HTERT-HM (cell line): Measurements from ENCODE around the genes PRELID2 and TCERG1.

GRCh38 chr5:143433559-143434399 is 30.3 kb upstream of the NR3C1 start:
- RRBS = no CpG with 5 or more reads among the region's 6 CpGs

GRCh38 chr5:143434424-143434996 is 31.0 kb upstream of the NR3C1 start:
- RRBS = no CpG with 5 or more reads among the region's 6 CpGs

- RRBS = no CpG with 5 or more reads among the region's 2 CpGs
Observed at GRCh38 chr5:145218180-145218438, 617.0 kb downstream of the PRELID2 start.

GRCh38 chr5:145646047-145647063 is 188.8 kb downstream of the PRELID2 start:
- RRBS = no CpG with 5 or more reads among the region's 13 CpGs

DNA sequence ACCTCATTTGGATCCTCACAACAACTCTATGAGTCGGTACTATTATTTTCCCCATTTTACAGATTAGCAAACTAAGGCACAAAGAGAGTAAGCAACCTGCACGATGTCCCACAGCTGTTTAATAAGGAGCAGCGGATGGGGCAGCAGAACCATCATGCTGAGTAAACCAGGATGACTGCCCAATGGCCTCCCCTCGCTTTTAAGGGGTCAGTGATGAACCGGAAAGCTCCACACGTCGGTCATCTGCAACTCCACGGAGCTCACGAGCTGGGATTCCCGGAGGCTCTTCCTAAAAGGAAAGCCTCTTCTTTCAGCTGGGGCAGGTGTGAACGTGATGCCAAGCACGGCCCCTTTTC is 520 bp downstream of the PRELID2 start:
- RRBS = 2% methylated on average over 6 of the region's 12 CpGs

DNA sequence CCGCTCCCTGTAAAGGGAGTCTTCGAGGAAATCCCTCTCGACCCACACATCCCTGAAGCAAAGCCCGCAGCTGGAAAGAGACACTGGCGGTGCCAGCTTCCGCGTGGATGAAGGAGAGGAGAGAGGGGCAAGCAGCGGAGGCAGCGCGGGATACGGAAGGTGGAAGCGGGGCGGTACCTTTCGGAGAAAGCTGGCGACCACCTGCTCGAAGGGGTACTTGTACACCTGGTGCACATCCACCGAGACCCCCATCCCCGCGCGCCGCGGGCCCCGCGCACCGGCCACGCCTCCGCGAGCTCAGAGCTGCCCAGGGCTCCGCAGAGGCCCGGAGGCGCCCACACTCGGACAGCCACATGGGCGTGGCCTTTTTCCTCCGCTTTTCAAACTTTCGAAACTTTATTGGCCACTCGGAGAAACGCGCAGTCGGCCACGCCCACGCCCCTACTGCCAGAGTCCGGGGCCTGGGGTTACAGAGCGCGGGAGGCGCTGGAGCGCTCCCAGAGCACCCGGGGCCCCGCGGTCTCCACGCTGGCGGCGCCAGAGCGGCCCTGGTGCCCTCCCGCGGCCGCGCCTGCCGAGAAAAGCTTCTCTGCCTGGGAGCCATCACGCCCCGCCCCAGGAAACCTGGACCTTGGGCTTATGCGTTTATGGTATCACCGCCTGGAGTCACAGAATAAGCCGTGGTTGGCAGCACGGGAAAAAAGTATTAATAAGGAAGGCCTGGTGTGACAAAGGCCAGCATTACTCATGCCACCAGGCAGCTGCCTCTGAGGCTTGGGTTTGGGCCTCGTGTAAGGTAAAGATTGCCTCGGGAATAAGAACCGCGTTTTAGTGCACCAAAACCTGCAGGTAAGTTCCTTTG is at the start of gene PRELID2:
Gene PRELID2 (minus strand): TSS at position 343 of the 862 bp plus-strand sequence.
- RRBS = 2% methylated on average over 12 of the region's 68 CpGs

GRCh38 chr5:145854506-145855291 is 18.1 kb downstream of the GRXCR2 start:
- RRBS = no CpG with 5 or more reads among the region's 3 CpGs

DNA sequence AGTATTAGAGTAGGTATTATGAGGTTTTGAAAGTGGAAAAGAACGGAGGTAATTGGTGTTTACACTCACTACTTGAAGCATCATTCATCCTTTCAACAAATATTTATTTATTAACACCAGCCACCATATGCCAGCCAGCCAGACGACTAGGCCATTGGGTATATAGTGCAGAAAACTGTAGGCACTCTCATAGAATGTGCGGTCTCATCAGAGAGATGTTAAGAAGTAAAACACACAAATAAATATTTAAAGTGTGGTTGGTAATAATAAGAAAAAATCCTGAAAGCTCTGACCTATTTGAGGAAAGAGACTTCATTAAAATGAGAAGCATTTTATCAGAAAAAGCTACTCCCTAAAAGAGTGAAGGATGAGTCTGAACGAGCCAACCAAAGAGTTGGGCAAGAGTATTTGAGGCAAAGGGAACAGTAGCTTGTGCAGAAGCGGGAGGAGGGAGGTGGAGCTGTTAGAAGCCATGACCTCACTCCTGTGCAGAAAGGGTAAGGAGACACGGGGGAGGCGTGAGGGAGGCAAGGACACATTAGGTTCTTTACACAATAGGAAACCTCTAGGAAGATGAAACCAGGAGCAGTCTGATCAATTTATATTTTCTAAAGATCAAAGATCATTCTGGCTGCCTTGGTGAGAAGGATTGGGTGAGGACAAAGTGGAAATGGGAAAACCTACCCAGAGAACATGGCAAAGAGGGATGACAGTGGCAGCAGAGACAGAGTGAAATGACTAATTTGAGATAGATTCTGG is 29.4 kb downstream of the SH3RF2 start:
- RRBS = no CpG with 5 or more reads among the region's 7 CpGs

DNA sequence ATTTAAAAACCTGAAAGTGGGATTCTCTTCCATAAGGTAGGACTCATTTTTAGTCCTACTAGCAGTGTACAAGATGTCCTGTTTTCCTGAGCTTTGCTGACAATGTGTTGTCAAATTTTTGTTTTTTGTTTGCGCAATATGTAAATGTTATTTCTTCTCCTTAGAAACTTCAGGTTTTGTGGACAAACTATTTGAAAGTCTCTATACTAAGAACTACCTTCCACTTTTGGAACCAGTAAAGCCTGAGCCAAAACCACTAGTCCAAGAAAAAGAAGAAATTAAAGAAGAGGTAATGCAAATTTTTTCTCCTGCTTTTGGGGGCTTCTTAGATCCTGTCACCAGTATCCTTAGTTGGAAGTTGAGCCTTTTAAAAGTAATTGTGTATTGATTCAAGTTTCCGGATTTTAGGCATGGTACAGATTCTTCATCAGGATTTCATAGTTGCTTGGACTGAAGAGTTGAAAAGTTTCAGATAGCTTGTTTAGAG is 19.9 kb downstream of the RBM27 start:
- RRBS = no CpG with 5 or more reads among the region's 2 CpGs

GRCh38 chr5:146446725-146447427 is at the start of gene TCERG1:
Gene TCERG1 (plus strand): TSS chr5:146447333.
- RRBS = 2% methylated on average over 2 of the region's 41 CpGs

GRCh38 chr5:147508822-147509759 is 777 bp downstream of the DPYSL3 start:
- RRBS = 2% methylated on average over 23 of the region's 62 CpGs

- RRBS = no CpG with 5 or more reads among the region's 6 CpGs
Observed at GRCh38 chr5:148106883-148107334, 43.1 kb downstream of the SPINK5 start.

DNA sequence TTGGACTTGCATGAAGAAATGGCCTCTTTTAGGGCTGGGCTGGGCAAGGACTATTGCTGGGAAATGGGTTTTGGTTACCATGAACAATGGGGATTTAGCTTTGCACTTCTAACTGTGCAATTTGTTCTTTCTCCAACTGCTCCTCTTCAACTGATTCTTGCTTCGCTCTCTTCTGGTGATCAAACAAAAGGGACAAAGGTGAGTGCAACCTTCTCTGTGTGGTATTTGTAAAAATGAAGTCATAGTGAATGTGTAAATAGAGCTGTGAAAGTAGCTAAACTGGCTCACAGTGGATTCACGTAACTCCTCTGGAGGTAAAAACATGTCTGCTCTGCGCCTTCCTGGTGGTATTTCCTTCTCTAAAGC is 21.0 kb upstream of the SPINK14 start:
- RRBS = no CpG with 5 or more reads among the region's 3 CpGs

GRCh38 chr5:148739475-148740153 is 85.3 kb upstream of the HTR4 start:
- RRBS = no CpG with 5 or more reads among the region's 4 CpGs

DNA sequence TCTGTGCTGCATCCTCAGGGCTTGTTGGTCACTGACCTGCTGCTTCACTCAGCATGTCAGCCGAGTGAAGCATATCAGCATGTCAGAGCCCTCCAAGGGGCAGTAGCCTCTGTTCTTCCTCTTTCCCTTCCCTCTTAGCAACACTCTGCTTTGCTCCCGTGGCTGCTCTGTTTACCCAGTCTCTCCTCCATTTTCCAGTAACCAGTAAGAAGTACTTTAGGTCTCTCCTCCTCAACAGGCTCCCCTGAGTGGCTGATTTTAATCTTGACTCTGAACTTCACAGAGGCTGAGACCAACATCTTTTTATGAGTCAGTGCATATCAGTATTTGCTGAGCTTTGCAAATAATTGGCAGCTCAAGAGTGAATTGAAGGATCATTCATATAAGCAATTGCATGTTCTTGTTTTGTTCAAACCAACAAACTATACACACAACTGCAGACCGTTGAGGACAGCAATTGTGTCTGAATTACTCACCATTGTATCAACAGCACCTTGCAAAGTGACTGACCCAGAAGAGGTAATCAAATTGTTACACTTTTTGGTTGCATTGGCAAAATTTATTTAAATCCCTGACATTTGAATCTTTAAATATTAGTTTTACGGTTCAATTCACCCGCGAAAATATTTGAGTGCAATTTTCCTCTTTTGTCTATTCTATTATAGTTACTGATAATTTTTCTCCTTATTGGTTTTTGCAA is 18.4 kb upstream of the ADRB2 start:
- RRBS = no CpG with 5 or more reads among the region's 6 CpGs

- RRBS = no CpG with 5 or more reads among the region's 11 CpGs
Observed at GRCh38 chr5:148965813-148966261, 97.0 kb downstream of the SH3TC2 start.

GRCh38 chr5:148966286-148966704 is 96.6 kb downstream of the SH3TC2 start:
- RRBS = no CpG with 5 or more reads among the region's 4 CpGs

DNA sequence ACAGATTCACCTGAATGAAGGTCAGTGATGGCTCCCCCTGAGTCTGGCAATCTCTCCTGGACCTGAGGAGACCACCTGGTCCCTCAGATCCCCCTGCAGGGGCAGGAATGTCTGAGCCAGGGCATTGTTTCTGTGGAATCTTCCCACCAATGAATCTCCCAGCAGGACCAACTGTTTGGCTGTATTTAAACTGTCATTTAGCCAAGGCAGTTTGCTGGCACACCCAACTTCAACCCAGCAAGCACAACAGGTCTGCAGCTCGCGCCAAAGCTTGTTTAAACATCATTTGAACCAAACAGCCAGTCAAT is 92.6 kb downstream of the SH3TC2 start:
- RRBS = no CpG with 5 or more reads among the region's 2 CpGs

DNA sequence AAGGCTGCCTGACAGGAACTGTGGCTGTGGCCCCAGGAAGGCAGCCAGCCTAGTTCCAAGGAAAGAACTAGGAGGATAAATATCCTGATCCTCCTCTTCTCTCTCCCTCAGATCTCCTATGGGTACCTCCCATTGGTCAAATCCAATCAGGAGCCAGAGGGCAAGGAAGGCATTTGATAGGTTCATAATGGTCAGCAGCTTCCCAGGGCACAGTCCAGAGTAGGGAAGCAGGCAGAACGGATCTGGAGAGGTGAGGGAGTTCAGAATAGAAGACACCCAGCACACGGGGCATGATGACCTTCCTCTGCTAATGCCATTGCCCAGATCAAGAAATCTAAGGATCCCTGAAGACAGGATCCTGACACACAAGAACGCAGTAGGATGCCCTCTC is 8.6 kb downstream of the ABLIM3 start:
- RRBS = no CpG with 5 or more reads among the region's 3 CpGs

- RRBS = no CpG with 5 or more reads among the region's 3 CpGs
Observed at GRCh38 chr5:149229655-149230044, 42.0 kb upstream of the AFAP1L1 start.